ENCODE results near the gene CENPU.

DNA sequence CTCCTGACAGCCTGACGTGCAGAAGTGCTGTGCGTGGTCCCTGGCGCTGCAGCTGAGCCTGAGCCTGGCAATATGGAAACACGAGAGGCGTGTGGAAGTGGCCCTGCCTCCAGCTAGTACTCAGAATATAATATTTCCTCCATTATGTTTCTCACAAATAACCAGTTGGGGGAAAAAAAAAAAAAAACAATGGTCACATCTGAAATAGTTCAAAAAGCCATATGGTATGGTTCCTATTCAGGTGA is 42.7 kb downstream of the IRF2 start:
- RRBS = no CpG with 5 or more reads among the region's 5 CpGs

- RRBS = 5% methylated on average over 3 of the region's 10 CpGs
These were observed 2.1 kb downstream of the IRF2 start for GRCh38 chr4:184472263-184472660.

DNA sequence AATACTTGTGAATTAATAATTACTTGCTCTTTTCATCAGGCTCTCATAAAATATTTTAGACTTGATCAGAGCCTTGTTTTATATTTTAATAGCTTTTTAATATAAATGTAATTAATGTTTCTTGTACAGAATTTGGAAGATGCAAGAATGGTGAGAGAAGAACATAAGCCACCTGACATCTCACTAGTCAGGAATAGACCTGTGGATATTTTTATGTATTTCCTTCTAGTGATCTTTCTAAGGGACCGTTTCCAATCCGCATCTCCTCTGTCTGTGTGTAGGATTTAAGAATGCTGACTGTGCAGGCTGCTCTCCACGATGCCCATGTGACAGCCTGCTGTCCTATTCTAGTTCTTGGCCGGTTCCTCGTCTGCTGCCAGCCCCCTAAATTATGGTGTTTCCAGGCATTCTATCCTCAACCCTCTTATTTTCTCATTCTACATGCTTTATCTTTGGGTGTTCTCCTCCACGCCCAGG is 3.2 kb upstream of the IRF2 start:
- RRBS = no CpG with 5 or more reads among the region's 6 CpGs

- RRBS = no CpG with 5 or more reads among the region's 9 CpGs
These were observed 29.4 kb upstream of the IRF2 start for GRCh38 chr4:184503637-184504257.

GRCh38 chr4:184733618-184734663 is at the start of gene CENPU:
TSS of gene CENPU (minus strand) at chr4:184734096.
- RRBS = 2% methylated on average over 19 of the region's 71 CpGs

DNA sequence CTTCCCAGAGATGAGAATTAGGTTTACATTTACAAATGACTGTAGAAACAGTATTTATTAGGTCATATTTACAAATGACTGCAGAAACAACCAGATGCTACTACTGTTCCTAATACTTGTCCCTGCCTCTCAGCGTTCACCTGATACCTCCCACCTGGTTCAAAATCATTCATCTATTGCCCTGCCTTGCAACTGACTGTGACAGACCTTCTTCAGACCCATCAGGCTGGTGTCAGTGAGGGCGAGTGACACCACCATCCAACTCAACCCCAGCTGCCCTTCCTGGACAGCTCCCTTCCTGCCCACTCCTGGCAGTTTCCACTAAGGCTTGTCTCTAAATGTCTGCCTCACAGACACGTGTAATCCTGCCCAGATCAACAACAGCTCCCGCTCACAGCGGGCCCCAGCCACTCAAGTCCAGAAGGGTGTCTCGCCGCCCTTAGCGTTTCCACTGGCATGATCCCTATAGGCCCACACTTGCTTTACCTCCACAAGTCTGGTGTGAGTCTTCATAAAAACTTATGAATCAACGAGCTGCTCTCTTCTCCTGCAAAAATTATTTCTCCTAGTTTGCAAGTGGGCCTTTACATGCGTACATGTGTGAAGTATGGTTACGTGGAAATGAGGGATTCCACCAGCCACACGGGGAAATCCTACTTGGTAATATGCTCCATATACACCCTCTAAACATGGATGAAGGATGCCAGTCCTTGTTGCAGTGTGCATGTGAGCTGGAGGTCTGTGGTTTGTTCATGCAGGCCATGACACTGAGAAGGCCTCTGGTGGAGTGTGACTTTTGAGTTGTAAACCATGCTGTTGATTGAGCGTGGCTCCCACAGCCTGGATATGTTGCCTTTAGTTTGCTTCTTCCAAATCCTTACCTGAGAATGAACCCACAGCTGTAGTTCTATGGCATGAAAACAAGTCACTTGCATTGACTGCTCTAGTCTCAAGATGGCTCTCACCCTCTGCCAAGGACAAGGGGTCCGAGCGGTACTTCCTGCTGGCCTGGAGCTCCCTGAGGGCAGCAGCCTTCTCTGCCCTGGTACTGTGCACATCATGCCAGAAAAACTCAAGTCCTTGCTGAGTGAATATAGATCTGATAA is 28.6 kb downstream of the ACSL1 start:
- RRBS = no CpG with 5 or more reads among the region's 15 CpGs

GRCh38 chr4:184848503-184849144 is 22.9 kb upstream of the ACSL1 start:
- RRBS = no CpG with 5 or more reads among the region's 4 CpGs

DNA sequence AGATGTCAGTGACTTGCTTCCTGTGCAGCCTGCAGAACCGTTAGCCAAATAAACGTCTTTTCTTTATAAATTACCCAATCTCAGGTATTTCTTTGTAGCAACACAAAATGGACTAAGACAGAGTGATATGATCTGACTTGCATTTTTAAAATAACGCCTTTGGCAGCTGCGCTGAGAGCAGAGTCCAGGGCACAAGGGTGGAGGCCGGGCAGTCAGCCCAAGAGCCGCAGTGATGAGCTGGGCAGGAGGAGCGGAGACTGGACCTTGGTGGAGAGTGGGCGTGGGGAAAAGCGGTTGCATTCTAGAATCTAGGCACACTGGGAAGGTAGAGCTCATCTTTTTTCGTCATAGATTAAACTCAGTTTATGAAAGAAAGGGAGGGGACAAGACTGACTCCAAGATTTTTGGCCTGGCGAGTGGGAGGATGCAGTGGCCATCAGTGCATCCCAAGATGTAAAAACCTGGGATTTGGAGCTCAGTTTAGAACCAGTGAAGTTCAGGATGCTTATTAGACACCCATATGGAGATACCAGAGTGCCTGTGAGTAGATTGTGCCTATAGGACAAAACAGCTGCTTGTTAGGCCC is 56.6 kb upstream of the ACSL1 start:
- RRBS = no CpG with 5 or more reads among the region's 11 CpGs

DNA sequence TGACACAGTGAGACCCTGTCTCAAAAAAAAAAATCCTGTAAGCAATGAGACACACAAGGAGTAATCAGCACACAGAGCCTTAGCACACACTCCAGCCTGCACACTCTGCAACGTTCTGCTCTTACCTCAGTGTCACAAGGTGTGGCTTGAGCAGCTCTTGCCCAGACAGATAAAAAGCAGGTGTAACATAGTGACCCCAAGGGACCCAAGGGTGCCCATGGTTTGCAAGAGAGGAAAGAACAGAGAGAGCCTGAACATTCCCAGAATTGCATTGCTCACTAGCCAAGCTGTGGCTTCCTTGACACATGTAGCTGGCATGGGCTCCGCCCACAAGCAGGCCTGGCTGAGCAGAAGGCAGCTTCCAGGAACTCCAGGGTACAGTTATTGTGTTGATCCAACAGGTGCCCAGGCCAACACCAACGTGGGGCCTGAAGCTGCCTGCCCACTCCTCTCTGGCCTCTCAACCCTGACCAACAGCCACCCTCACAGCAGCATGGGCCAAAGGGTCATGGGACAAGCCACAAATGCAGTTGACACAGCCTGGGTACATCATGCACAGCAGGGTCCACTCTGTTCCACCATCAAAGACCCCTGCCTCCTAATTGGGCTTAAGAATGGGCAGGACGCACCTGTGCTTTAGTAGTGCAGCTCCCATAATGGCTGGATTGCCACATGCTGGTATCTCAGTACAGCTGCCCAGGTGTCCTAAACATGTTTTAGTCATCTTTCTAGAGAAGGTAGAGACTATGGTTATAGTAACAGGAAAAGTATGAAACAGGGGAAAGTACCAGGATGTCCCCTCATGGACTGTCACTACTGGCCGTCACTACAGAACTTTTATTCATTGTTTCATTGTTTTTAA is 73.6 kb upstream of the ACSL1 start:
- RRBS = no CpG with 5 or more reads among the region's 5 CpGs

GRCh38 chr4:184960390-184960758 is 57.9 kb upstream of the HELT start:
- RRBS = no CpG with 5 or more reads among the region's 4 CpGs

DNA sequence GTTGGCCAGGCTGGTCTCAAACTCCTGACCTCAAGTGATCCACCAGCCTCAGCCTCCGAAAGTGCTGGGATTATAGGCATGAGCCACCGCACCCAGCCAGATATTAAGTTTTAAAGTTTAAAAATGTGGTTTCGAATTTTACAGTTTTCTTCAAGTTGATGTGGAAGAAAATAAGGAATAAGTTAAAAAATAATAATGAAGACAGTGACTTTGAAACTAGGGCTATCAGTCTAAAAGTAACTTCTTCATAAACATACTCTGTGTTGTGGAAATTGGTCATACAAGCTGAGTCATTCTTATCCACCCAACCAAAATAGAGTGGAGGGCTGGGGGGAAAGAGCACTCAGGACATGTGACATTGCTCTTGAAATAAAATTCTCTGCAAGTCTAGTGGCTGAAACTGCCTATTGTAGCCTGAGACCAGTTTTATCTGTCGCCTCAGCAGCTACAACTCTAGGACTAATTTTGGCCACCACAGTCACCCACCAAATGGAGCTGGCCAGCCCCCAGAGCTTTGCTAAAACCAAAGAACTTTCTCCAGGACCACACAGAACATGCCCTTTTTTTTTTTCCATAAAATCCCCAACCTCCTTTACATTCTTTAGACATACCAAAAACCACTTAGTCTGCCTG is 23.2 kb upstream of the SLC25A4 start:
- RRBS = no CpG with 5 or more reads among the region's 4 CpGs

DNA sequence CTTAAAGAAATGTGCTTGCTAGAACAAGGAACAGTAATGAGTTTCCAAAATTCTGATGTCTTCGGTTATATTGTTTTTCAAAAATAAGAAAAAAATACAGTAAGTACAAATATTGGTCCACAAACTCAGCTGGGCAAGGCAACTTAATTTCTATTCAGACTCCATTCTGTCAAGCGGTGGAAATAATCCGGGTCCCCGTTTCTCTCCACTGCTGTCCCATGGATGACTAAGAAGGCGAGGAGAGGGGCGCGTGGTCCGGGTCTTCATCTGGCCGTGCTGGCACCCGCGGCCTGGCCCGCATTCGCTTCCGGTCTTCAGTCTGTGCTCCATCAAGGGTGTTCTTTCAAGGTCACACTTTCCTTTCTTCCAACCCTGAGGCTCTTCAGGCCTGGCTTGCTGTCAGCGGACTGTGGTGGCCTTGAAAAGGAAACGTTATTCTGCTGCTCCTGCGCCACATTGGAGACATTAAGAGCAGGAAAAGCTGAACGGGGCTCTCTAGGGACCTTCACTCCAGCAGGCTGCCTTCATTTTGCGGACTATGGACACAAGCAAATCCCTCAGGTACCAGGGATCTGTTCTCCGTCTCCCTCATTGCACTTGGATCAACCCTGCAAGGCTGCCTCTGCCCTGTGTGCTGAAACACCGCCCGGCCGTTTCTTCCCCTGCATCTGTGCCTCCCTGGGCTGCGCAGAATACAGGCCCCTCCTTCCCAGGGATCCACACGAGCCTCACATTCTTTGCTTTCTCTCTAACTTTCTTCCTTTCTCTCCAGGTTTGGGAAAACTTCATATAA is 5.8 kb upstream of the SLC25A4 start:
- RRBS = 93% methylated on average over 12 of the region's 25 CpGs

- RRBS = no CpG with 5 or more reads among the region's 12 CpGs
These were observed 67.2 kb downstream of the LRP2BP start for GRCh38 chr4:185328297-185329082.

GRCh38 chr4:185394453-185395578 is 908 bp downstream of the LRP2BP start:
- RRBS = no CpG with 5 or more reads among the region's 19 CpGs

- RRBS = no CpG with 5 or more reads among the region's 4 CpGs
These were observed 43.1 kb upstream of the PDLIM3 start for GRCh38 chr4:185578359-185578785.

DNA sequence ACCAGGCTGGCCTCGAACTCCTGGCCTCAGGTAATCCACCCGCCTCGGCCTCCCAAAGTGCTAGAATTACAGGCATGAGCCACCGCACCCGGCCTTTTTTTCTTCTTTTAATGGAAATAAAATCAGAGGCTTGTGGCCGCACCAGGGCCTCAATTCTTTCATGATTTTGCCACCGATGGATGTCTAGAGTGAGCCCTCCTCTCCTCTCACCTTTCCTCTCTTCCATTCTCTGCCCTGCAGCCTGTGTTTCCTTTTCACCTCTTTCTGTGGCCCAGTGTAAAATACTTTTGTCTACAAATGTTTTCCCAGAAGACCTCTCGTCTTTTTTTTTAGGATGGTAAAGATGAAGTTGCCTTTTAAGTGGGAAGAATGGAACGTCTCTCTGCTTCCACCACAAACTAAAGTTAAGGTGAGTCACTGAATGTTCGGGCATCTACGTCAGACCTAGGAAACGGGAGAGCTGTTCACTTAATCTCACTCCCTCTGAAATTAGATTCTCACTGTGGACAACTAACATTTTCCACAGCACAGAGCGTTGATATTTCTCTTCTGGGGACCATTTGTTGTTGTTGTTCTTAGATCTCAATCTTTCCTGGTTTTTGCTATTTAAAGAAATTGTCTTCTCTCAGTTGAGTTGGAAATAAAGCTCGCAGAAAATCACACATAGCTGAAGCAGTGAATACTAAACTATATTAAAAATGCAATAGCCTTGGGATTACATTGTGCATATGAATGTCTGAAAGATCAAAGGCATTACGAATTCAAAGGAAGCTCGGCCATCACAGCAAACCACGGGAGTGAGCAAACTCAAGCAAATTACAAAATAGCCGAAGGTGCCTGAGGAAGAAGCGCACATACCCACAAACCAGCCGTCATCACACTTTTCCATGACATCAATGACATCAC is 53.8 kb upstream of the PDLIM3 start:
- RRBS = no CpG with 5 or more reads among the region's 20 CpGs

GRCh38 chr4:185599687-185600382 is 64.5 kb upstream of the PDLIM3 start:
- RRBS = no CpG with 5 or more reads among the region's 11 CpGs

GRCh38 chr4:185800211-185801161 is 11.5 kb downstream of the SORBS2 start:
- RRBS = no CpG with 5 or more reads among the region's 9 CpGs

GRCh38 chr4:185814753-185815060 is 2.7 kb upstream of the SORBS2 start:
- RRBS = 95% methylated on average over 3 of the region's 7 CpGs

GRCh38 chr4:185932799-185933700 is 121.1 kb upstream of the SORBS2 start:
- RRBS = no CpG with 5 or more reads among the region's 14 CpGs

Data from amniotic epithelial cell (primary cell).